H1 (cell line): ENCODE results near the genes PARP6 and ARID3B.

DNA sequence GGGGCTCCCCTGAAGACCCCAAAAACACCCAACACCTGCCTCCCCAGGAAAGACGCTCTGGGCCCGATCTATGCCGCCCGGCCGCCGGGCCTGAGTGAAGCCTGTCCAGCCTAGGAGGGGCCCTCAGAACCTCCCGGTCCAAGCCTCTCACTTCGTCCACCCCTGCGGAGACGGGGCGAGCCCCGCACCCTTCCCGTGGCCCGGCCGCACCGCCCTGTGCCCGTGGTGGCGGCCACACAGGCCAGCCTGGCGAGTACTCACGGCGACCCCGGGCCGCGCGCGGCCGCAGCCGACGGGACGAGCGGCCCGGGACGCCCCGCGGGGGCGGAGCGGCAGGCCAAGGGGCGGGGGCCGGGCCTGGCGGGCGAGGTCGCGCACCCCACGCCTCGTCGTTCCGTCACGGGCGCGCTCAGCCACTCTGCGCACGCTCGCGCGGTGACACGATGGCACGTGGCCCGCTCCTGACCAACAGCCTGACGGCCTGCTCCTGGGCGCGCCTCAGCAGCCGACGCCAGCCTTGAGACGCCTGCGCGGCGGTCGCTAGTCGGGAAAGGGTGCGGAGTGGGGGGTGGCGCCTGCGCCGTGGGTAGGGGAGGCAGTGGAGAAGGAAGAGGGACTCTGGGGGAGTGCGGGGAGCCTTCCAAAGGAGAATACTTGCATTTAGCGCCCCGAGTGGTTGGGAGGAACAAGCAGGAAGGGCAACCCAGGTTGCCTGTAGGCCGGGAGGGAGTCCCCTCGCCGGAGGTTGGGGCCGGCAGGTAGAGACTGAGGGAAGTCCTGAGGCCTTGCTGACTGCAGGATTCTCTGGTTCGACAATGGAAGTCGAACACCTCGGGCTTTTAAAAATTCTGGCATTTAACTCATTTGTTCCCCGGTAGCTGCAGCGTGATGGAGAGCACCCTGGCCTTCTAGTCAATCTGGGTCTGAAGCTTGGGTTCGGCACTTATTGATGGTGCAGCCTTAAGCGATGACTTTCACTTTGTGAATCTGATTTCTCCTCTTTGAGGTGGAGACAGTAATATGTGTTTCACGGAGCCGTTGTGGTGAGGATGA lies at the start of gene PARP6:
TSS of gene PARP6 (minus strand) at position 313 of the 1,053 bp plus-strand sequence.
- RRBS = 2% methylated on average over 38 of the region's 89 CpGs
CAGE:
- cytosol, long polyA plus RNA = no peak
- long polyA plus RNA = no peak
- nucleus, long polyA plus RNA = no peak

- RRBS = no CpG with 5 or more reads among the region's 6 CpGs
CAGE:
- cytosol, long polyA plus RNA = no peak
- long polyA plus RNA = no peak
- nucleus, long polyA plus RNA = no peak
These were observed 25.4 kb upstream of the CELF6 start for GRCh38 chr15:72345364-72345730.

DNA sequence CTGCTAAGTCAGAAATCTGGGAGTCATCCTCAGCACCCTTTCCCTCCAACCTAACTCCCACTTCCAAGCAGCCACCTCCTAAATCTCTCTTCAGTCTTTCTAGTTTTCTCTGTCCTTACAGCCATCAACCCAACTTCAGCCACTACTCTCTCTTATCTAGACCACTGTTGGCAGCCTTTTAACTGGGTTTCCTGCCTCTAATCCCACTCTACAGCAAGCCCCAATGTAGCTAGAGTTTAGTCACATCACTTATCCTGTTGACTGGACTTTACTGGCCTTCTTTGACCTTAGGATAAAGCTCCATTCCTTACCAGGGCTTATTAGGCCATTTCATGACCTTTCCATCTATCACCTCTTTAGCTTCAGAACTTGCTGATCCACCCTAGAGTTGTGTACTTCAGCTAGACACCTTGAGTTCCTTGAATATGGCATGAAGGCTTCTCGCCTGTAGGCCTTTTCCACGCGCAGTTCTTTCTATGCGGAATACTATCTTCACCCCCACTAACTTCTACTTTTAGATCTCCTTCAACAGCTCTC lies 8.4 kb downstream of the HEXA start:
- RRBS = no CpG with 5 or more reads among the region's 4 CpGs
CAGE:
- cytosol, long polyA plus RNA = no peak
- long polyA plus RNA = no peak
- nucleus, long polyA plus RNA = no peak

GRCh38 chr15:72370182-72370487 lies 5.7 kb downstream of the HEXA start:
- RRBS = no CpG with 5 or more reads among the region's 3 CpGs
CAGE:
- cytosol, long polyA plus RNA = no peak
- long polyA plus RNA = no peak
- nucleus, long polyA plus RNA = no peak

GRCh38 chr15:72475093-72476139 lies 1.3 kb downstream of the ARIH1 start:
- RRBS = 2% methylated on average over 17 of the region's 27 CpGs
CAGE:
- cytosol, long polyA plus RNA = no peak
- long polyA plus RNA = no peak
- nucleus, long polyA plus RNA = no peak

DNA sequence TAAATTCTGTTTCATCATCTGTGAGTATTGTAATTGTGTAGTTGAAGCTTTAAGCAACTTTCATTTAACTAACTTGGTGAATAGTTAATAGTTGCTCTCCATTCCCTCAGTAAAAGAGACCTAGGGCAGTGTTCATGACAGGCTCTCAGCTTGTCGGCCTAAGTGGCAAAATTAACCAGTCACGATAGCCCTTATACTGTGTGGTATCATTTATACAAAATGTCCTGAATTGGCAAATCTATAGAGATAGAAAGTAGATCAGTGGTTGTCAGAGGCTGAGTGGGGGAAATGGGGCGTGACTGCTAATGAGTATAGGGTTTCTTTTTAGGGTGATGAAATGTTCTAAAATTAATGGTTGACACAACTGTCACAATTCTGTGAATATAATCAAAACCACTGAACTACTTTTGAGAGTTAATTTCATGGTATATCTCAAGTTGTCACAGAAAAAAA lies 20.8 kb downstream of the ARIH1 start:
- RRBS = no CpG with 5 or more reads among the region's 3 CpGs
CAGE:
- cytosol, long polyA plus RNA = no peak
- long polyA plus RNA = no peak
- nucleus, long polyA plus RNA = no peak

GRCh38 chr15:72495531-72496076 lies 21.5 kb downstream of the ARIH1 start:
- RRBS = no CpG with 5 or more reads among the region's 3 CpGs
CAGE:
- cytosol, long polyA plus RNA = no peak
- long polyA plus RNA = no peak
- nucleus, long polyA plus RNA = no peak

DNA sequence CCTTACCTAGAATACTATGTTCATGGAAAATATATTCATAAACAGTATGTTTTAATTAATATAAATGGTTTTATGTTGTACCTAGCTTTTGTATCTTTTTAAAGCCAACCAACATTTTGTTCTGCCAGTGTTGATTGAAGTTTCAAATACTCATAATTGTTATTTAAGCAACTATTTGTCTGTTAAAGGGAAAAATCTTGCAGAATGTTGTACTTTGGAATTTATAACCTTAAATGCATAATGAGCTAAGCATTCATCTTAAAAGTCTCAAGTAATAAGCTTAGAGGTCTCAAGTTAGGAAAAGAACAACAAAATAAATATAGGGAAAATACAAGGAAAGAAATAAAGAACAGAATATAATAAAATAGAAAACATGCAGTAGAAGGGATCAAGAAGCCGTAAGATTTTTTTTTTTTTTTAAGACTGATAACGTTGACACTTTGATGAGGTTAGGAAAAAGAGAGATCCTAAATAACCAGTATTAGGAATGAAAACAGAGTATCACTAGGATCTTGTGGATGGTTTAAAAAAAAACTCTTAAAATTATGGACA lies 57.7 kb downstream of the ARIH1 start:
- RRBS = no CpG with 5 or more reads among the region's 2 CpGs
CAGE:
- cytosol, long polyA plus RNA = no peak
- long polyA plus RNA = no peak
- nucleus, long polyA plus RNA = no peak

DNA sequence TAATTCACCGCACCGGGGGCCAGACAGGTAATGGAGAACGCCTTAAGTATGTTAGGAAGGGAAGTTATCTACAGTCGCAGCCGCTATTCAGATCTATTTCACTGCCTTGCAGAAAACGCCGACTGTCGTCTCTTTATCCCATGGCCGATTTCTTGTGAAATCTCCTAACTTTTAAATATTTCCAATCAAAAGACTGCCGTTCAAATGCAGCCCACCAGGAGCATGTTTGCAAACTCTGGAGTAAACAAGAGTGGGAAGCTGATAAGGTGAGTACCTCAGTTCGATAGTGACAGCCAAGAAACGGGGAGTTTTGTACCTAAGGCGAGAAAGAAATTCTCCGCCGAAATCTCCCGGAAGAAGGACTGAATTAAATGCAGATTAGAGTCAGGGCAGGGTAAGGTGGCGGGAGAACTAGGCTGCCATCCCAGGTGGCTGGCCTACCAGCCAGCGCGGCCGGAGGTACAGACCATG lies 445 bp downstream of the HIGD2B start:
- RRBS = 0% methylated on average over 1 of the region's 20 CpGs
CAGE:
- cytosol, long polyA plus RNA = no peak
- long polyA plus RNA = no peak
- nucleus, long polyA plus RNA = no peak

DNA sequence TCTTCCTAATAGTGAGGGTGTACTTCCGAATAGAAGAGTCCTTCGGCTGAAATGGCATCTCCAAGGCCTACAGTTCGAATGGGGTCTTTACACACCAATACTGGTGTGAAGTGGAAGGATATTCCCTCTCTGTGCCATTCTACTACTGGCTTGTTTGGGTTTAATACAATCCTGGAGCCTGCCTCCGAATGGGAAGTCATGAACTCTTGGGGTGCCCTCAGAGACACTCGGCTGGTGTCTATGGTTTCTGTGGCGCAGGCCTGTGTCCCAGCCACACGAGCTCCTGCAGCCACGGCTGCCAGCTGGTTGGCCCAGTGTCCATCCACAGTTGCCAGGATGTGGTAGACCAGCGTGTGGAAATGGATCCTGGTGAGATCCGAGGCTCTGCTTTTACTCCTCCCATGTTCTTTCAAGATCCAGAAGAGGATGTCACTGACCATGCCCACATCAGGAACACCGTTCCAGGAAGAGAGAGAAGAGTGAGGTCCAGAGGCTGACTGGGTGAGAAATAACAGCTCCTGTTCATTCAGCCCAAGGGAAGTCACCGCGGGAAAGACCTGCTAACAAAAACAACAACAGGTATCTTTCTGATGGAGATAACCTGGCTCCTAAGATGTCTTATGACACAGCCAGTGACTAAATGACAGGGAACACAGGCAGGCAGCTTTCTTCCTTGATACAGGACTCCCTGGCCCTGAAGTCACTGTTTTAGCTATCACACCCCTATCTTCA lies 31.1 kb downstream of the ADPGK start:
- RRBS = no CpG with 5 or more reads among the region's 13 CpGs
CAGE:
- cytosol, long polyA plus RNA = no peak
- long polyA plus RNA = no peak
- nucleus, long polyA plus RNA = no peak

GRCh38 chr15:73751539-73752002 lies 1.6 kb downstream of the INSYN1 start:
- RRBS = 0% methylated on average over 3 of the region's 12 CpGs
CAGE:
- cytosol, long polyA plus RNA = no peak
- long polyA plus RNA = no peak
- nucleus, long polyA plus RNA = no peak

- RRBS = no CpG with 5 or more reads among the region's 13 CpGs
CAGE:
- cytosol, long polyA plus RNA = no peak
- long polyA plus RNA = no peak
- nucleus, long polyA plus RNA = no peak
These were observed 47.6 kb upstream of the INSYN1 start for GRCh38 chr15:73800508-73801416.

DNA sequence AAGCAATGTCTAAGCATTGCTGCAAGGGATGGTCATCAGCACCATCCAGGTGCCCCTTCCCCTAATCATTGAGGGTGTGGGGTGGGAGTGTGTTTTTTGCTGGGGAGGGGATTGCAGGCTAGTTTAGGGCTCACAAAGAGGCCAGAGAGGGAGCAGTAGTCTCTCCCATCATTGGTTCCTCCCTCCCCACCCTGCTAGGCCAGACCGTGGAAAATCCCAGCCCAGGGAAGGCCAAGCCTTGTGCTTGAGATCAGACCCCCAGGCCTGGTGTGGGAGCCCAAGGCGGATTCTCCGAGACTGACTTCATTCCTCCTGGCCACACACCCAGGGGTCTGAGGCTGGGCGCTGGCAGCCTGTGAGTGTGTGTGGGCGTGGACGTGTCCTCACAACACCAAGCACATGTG lies 4.0 kb downstream of the LOXL1 start:
- RRBS = no CpG with 5 or more reads among the region's 6 CpGs
CAGE:
- cytosol, long polyA plus RNA = no peak
- long polyA plus RNA = no peak
- nucleus, long polyA plus RNA = no peak

DNA sequence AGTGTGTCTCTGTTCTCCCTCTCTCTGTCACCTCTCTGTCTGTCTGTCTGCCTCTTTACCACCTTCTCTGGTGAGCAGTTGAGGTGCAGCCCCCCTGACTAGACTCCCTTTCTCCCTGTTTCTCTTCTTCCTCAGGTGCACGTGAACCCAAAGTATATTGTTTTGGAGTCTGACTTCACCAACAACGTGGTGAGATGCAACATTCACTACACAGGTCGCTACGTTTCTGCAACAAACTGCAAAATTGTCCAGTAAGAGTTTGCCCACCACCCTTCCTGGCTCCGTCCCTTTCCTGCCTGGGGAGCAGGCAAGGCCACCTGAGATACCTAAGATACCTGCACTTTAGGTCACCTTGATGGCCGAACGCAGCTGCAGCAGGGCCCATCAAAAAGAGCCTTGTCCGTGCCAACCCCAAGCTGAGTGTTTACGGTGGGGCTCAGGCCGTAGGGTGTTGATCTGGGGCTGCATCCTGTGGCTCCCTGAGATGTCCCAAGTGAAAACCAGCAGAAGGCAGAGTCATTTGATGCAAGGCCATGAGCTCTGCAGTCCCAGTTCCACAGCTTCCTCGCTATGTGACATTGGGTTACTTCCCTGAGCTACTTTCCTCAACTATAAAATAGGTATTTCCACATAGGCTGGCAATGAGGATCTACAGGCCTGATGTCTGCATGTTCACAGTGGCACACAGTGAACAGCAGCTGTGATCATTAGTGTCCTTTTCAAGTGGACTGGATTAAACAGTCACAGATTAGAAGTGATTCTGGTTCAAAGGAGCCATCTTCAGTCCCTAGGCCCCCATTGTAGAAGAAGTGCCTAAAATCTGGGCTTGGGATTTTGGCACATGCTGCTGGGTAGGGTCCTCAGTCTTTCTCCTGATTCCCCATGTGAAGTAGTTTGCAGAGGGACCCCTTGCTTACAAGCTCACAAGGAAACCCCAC lies 23.3 kb downstream of the LOXL1 start:
- RRBS = no CpG with 5 or more reads among the region's 11 CpGs
CAGE:
- cytosol, long polyA plus RNA = no peak
- long polyA plus RNA = no peak
- nucleus, long polyA plus RNA = no peak

GRCh38 chr15:73989130-73989833 lies 2.8 kb downstream of the STOML1 start:
- RRBS = no CpG with 5 or more reads among the region's 8 CpGs
CAGE:
- cytosol, long polyA plus RNA = no peak
- long polyA plus RNA = no peak
- nucleus, long polyA plus RNA = no peak

- RRBS = 86% methylated on average over 7 of the region's 33 CpGs
CAGE:
- cytosol, long polyA plus RNA = no peak
- long polyA plus RNA = no peak
- nucleus, long polyA plus RNA = no peak
These were observed 38.0 kb downstream of the GOLGA6A start for GRCh38 chr15:74044191-74044983.

DNA sequence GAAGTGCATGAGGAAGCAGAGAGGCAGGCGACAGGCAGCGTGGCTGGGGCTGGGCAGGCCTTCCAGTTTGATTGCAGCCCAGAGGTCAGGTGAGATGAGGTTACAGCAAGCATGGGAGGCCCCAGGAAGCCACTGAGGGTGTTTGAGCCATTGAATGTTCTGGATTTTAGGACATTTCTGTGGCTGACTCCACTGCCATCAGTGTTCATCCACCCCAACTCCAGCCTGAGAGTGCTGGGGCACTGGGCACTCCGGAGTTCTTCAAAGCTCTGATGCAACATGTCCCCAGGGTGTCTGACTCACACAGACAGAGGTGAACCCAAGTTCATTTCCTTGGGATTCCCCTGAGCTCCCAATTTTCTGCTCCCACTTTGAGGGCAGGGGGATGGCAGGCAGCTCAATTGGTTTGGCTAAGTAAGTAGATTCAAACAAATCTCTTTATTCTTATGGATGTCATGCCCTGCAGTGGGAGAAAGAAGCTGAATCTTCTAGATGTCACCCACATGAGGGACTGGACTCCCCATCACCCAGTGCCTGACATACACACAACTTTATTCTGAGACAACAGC lies 2.2 kb downstream of the STRA6 start:
- RRBS = no CpG with 5 or more reads among the region's 3 CpGs
CAGE:
- cytosol, long polyA plus RNA = no peak
- long polyA plus RNA = no peak
- nucleus, long polyA plus RNA = no peak

GRCh38 chr15:74541107-74541840 lies at the start of gene ARID3B:
TSS of gene ARID3B (plus strand) at chr15:74541220.
- RRBS = 2% methylated on average over 10 of the region's 63 CpGs
CAGE:
- cytosol, long polyA plus RNA = start-site peak on the plus strand at chr15:74541249-74541288, 423 reads
- long polyA plus RNA = start-site peak on the plus strand at chr15:74541249-74541293, 297 and 428 reads in 2 replicates
- nucleus, long polyA plus RNA = start-site peak on the plus strand at chr15:74541249-74541283, 266 reads; start-site peak on the plus strand at chr15:74541526-74541806, 47 reads

- RRBS = no CpG with 5 or more reads among the region's 7 CpGs
CAGE:
- cytosol, long polyA plus RNA = no peak
- long polyA plus RNA = no peak
- nucleus, long polyA plus RNA = no peak
These were observed 36.9 kb upstream of the CLK3 start for GRCh38 chr15:74578581-74579241.

GRCh38 chr15:74623412-74623826 lies 7.8 kb downstream of the CLK3 start:
- RRBS = no CpG with 5 or more reads among the region's 8 CpGs
CAGE:
- cytosol, long polyA plus RNA = no peak
- long polyA plus RNA = no peak
- nucleus, long polyA plus RNA = no peak